ENCODE measurements around a stretch of chr1.

DNA sequence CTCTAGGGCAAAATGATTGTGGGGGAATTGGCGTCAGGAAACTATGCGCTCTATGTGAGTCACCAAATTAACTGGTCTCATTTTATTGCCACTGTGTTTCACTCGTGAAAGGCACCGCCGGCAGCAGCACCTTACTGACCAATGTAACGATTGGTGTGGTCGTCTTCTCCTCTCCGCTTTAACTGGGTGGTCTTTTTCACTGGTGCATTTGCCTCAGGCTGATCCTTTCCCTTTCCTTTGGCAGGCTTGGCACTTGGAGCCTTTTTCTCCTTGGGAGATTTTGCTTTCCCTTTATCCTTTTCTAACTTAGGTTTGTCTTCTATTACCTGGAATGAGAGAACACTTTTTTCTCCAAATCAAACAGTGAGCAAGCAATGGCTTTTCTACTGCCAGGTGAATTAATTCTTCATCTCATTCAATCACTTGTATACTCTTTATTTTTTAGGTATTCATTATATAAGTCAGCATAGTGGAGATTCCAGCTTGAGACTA lies 83.4 kb downstream of the SPAG17 start:
- PRO-cap, result no peak
- RAMPAGE, long total RNA, result no peak

GRCh38 chr1:119538011-119538348 lies 31.0 kb downstream of the HSD3B1 start:
- PRO-cap, result no peak
- RAMPAGE, long total RNA, result no peak

- PRO-cap, result no peak
- RAMPAGE, long total RNA, result no peak
Measured at GRCh38 chr1:119542323-119543193, 35.5 kb downstream of the HSD3B1 start.

DNA sequence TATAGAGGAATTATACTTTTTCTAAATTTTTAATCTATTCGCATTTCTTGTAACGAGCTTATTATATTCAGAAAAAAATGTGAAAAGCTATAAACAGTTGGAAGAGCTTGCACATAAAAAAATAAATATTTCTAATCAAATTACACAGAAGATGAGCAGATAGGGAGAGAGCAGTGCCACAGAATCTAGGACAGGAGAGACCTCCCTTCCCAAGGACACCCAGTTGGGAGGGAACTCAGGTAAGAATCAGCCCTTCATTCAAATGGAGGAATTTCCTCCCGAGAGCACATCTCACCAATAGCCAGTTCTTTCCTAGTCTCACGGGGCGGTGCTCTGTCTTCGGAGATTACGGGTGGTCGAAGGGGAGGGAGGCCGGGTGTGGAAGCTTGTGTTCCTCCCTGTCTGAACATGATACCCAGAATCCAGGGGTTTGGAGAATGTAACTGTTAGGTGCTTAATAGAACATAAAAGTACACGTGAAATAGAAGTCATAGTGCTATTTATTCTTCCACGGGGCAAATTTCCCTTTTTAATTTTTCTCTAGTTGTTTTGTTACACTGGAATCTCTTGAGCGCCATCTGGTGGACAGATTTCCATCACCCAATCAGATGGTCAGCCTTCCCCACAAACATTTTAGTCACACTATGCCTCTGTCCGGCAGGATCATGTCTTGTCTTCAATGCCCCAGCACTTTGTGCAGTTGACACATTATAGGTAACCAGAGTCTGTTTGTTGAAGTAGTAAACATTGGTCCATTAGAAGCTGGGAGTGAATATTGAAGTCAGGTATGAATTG lies 27.3 kb upstream of the ZNF697 start:
- PRO-cap, result no peak
- RAMPAGE, long total RNA, result no peak

- PRO-cap, result no peak
- RAMPAGE, long total RNA, result no peak
Measured at GRCh38 chr1:120179177-120180032, 3.1 kb upstream of the SEC22B start.

DNA sequence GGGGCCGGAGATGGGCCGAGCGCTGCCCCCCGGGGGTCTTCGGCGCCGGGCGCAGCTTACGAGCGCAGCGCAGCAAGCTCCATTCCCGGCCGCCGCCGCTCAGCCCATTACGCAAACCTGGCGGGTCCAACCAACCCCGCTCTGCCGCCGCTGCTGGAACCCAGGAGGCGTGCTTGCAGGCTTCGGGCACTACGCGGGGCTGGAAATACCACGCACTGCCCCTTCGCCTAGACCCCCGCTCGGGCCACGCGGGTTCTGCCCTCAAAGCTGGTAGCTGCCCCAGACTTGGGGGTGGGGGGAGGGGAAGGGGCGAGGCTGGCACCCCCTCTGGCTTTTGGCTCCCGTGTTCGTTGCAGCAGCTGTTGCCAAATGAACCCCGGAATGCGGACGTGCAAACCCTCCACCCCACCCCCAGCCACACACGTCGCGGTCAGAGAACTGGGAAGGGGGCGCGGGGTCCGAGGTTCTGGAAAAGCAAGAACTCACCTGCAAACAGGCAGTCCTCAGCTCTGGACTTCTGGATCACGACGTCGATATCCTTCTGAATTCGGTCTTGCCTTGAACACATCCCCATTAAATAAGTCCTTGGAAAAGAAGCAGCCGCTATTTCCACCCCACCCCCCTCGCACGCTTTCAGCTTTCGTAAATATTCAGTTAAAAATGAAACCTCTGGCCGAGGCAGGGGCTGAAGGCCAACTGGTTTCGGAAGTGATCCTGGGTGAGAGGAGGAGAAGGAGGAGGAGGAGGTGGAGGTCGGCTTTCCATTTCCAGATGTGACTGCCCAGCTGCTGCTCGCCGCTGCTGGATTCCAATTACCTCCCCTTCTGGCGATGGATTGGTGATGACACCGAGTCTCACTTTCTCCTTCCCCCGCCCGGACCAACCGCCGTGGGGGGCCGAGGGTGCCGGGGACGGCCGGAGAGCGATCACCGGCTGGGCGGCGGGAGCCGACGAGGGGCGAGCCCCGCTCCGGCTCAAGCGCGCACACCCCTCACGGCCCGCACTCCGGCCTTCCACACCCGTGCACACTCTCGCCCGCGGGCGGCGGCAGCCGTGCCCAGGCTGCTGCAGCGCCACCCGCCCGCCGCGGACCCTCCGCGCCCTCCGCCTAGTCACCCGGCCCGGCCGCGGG lies 73.2 kb upstream of the NBPF8 start:
- PRO-cap, result bidirectional peak, plus-strand start at position 770 of the sequence, minus-strand start at position 779 of the sequence
- RAMPAGE, long total RNA, result start-site peak on the minus strand centred at position 803 of the sequence, 60 bp wide, 25 reads

DNA sequence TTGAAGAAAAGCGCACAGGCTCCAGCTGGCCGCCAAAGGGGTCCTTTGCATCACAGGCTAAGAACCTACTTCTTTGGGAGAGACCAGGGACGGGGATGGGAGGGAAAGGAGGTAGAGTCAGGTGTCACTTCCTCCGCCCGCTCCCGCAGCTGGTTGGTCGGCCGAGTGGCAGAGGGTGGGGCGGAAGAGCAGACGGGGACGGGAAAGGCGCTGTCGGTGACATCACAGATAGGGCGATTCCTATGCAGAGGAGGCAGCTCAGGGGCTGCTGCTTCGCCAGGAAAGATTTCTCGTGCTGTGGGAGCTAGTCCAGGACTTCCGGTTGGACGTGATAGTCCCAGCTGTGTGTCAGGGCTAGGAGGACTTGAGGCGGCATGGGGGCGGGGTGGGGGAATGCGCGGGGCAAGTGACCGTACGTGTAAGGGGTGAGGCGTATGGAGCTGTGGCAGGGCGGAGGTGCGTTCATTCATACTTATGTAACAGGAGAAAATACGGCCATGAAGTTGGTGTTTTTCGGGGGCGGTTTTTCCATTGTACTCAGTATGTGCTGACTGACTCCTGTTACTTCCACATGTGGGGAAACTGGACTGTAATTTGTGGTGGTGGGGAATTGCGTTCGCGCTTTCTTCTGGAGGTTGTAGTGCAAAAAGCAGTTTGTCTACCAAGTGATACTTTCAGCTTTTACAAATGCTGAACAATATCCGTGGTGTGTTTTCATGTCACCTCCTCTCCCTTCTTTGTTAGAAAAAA lies 60.1 kb upstream of the NBPF8 start:
- PRO-cap, result unidirectional peak, plus-strand start at position 469 of the sequence
- RAMPAGE, long total RNA, result no peak

GRCh38 chr1:120701119-120701696 lies 22.5 kb upstream of the NOTCH2NLR start:
- PRO-cap, result no peak
- RAMPAGE, long total RNA, result no peak

GRCh38 chr1:120724465-120724911 lies 743 bp downstream of the NOTCH2NLR start:
- PRO-cap, result no peak
- RAMPAGE, long total RNA, result no peak

GRCh38 chr1:120941884-120943034 lies 52.7 kb downstream of the PPIAL4A start:
- PRO-cap, result no peak
- RAMPAGE, long total RNA, result start-site peak on the plus strand at chr1:120942267-120942452, 5 reads

- PRO-cap, result no peak
- RAMPAGE, long total RNA, result no peak
Measured at GRCh38 chr1:120952197-120952780, 62.7 kb downstream of the PPIAL4A start.

DNA sequence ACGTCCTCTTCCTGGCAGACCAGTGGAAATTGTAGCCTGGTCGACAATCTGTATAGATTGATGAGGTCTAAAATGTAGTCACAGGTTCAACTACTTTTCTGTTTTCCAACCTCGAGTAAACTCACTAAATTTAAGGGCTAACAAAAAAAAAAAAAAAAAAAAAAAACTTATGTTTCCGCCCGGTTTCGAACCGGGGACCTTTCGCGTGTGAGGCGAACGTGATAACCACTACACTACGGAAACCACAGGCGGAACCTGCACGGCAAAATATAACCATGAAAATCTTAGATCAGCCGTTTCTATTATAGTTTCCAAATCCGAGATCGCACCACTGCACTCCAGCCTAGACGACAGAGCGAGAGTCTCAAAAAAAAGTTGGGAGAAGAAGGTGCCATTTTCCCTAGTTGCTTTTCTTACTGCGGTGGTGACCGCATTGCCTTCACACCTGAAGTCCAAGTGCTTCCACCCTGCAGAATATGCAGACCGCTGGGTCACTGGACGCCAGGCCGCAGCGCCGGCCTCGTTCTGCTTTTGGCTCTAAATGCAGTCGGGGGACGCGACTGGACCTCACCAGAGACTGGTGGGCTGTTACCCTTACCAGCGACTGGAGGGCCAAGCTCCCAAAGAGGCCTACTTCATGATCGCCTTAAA lies 131.1 kb downstream of the PPIAL4A start:
- PRO-cap, result no peak
- RAMPAGE, long total RNA, result no peak

DNA sequence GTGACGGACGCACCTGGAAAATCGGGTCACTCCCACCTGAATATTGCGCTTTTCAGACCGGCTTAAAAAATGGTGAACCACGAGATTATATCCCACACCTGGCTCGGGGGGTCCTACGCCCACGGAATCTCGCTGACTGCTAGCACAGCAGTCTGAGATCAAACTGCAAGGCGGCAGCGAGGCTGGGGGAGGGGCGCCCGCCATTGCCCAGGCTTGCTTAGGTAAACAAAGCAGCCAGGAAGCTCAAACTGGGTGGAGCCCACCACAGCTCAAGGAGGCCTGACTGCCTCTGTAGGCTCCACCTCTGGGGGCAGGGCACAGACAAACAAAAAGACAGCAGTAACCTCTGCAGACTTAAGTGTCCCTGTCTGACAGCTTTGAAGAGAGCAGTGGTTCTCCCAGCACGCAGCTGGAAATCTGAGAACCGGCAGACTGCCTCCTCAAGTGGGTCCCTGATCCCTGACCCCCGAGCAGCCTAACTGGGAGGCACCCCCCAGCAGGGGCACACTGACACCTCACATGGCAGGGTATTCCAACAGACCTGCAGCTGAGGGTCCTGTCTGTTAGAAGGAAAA lies 217.0 kb downstream of the SRGAP2C start:
- PRO-cap, result no peak
- RAMPAGE, long total RNA, result no peak

GRCh38 chr1:124967604-124968119 lies 3782.9 kb downstream of the SRGAP2C start:
- PRO-cap, result no peak
- RAMPAGE, long total RNA, result no peak

- PRO-cap, result no peak
- RAMPAGE, long total RNA, result no peak
Measured at GRCh38 chr1:143735789-143736914, 169.6 kb downstream of the H3-7 start.

GRCh38 chr1:143972410-143972780 lies 609 bp upstream of the FAM72C start:
- PRO-cap, result no peak
- RAMPAGE, long total RNA, result start-site peak on the plus strand at chr1:143972620-143972681, 31 reads

- PRO-cap, result no peak
- RAMPAGE, long total RNA, result no peak
Measured at GRCh38 chr1:143974506-143974705, 2.6 kb upstream of the FAM72C start.

DNA sequence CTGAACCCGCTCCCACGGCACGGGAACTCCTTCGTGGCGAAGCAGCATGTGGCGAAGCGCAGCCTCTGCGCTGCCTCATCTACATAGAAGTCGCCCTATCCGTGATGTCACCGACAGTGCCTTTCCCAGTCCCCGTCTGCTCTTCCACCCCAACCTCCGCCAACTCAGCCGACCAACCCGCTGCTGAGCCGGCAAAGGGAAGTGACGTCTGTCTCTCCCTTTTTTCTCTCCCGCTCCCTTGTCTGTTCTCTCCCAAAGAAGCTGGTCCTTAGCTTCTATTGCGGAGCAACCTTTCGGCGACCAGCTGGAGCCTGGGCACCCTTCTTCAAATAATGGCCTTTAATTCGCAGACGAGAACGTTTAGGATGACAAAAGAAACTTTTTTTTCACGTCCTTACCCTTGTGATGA lies 40.6 kb upstream of the PPIAL4F start:
- PRO-cap, result bidirectional peak, plus-strand start at position 152 of the sequence, minus-strand start outside the sequence
- RAMPAGE, long total RNA, result no peak

DNA sequence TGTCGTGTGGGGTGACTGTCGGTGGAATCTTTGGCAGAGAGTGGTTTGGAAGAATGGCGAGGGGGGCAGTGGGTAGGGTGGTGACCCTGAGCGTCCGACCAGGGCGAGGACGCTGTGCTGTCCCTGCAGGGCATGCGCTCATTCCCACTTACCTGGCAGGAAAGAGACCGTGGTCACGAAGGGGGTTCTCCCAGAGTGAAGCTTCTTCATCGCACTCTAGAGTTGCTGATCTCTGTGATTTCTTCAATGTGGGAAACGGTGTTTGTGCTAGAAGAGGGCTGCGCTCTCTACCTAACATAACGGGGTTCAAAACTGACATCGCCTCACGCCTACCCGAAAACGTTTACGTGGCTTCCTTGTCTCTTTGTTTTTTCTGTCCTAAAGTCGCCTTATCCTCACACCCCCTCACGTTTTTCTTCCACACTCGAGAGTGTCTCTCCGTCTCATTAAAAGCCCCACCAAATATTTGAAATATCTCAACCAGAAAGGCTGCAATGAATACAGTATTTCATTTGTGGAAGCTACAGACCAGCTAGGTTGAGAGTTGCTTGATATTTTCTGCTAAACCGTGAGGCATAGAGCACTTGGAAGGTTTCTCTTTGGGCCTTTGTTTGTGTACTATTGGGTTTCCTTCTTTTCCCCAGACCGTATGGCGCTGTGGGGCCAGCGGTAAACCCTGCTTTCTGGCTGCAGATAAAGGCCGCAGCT lies 72.4 kb downstream of the PPIAL4D start:
- PRO-cap, result no peak
- RAMPAGE, long total RNA, result no peak

DNA sequence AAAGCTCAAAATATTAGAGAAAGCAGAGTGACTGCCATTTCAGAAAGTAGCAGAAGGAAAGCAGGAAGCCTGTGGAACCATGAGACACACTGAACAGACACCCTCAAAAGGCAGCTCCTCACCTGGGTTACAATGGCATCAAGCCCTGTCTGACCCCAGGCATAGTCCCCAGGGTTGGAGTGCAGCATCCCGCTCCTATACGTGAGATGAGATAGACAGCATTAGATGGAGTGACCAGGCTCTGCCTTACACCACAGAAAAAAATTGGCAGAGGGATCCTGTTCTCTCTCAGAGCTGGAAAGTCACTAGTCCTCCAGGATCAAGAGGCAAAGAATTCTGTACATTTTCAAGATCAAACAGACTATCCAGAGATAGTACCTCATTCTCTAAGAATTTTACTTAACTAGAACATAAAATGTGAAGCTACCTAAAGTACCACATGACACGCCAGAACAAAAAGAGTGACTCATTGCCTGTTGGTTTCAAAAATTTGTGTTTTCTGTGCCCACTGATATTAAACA lies 32.1 kb downstream of the CD160 start:
- PRO-cap, result no peak
- RAMPAGE, long total RNA, result no peak